NB4 (cell line): Measurements from ENCODE around the genes TTPAL and PABPC1L.

- RRBS, result no CpG with 5 or more reads among the region's 2 CpGs
Measured at GRCh38 chr20:44324480-44324980, 12.3 kb upstream of the R3HDML start.

- RRBS, result no CpG with 5 or more reads among the region's 9 CpGs
Measured at GRCh38 chr20:44358589-44359263, 3.2 kb downstream of the HNF4A start.

DNA sequence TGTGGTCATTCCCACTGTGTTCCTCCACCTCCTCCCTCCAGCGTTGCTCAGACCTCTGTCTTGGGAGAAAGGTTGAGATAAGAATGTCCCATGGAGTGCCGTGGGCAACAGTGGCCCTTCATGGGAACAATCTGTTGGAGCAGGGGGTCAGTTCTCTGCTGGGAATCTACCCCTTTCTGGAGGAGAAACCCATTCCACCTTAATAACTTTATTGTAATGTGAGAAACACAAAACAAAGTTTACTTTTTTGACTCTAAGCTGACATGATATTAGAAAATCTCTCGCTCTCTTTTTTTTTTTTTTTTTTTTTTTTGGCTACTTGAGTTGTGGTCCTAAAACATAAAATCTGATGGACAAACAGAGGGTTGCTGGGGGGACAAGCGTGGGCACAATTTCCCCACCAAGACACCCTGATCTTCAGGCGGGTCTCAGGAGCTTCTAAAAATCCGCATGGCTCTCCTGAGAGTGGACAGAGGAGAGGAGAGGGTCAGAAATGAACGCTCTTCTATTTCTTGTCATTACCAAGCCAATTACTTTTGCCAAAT is 43.5 kb upstream of the TTPAL start:
- RRBS, result no CpG with 5 or more reads among the region's 7 CpGs

DNA sequence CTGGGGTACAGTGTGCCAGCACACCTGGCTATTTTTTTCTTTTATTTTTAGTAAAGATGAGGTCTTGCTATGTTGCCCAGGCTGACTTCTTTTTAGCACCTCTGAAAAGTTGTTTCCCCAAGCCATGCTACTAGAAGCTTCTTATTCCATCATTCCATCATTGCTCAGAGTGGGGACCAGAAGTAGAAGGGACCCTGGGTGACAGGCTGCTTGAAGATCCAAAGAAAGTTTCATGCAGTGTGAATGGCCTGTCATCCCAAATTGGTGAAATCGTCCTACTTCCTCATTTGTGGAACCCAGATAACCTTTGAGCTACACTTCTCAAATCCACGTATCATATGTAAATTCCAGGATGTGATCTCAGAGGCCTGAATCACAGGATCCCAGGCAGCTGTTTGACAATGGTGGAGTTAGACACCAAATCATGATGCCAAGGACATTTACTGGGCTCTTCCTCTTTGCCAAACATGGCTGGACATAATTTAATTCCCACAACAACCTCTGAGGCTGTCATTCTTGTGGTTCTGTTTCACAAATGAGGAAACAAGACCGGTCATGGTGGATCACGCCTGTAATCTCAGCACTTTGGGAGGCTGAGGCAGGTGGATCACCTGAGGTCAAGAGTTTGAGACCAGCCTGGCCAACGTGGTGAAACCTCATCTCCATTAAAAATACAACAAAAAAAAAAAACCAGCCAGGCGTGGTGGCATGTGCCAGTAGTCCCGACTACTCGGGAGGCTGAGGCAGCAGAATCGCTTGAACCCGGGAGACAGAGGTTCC is 40.0 kb upstream of the TTPAL start:
- RRBS, result no CpG with 5 or more reads among the region's 10 CpGs

DNA sequence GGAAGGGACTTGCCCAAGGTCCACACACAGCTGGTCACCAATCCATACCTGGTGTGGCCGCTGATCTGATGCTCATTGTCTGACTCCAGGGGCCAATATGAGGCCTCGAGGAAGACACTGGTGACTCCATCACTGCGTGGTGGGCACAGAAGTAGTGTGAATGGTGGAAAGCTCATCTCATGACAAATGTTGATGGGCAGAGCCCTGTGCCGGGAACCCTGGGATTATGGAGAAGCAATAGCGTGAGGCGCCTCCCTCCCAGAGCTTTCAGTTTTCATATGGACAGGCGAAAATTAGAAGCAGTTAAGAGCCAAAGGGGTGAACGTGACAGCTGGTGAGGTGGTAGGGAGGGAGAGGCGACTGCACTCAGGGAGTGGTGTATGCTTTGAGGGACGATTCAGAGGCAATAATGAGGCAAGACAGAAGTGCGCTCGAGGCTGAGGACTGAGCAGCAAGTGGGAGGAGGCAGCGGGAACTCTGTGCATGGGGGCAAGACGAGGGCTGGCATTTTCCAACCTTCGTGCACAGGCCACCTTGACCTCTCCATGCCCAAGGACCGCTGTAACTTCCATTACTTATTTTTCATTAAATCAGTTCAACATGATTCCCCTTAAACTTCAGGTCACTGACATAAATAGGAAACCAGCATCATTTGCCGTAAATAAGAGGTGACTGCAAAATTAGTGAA is 39.2 kb upstream of the TTPAL start:
- RRBS, result no CpG with 5 or more reads among the region's 17 CpGs

DNA sequence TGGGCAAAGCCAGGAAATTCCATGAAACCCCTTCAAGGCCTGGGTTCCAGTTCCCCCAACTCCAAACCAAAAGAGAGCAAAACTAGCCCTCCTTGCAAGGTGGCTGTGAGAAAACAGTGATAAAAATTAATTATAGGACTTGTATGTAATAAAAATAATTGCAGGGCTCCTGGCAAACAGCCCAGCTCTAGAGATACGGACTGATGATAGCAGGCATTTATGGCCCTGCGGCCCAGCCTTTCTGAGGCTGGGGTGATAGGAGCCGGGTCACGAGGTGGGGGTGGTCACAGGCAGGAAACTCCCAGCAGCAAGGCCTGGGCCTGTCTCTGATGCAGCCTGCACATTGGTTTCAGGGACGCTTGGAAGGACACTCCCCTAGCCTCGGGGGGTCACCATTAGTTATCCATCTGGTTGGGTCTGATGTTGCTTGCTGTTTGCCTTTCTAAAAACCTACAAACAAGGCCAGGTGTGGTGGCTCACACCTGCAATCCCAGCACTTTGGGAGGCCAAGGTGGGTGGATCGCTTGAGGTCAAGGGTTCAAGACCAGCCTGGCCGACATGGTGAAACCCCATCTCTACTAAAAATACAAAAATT is 18.6 kb upstream of the TTPAL start:
- RRBS, result no CpG with 5 or more reads among the region's 8 CpGs

GRCh38 chr20:44464975-44465641 is 10.6 kb upstream of the TTPAL start:
- RRBS, result no CpG with 5 or more reads among the region's 3 CpGs

GRCh38 chr20:44475710-44476848 is at the start of gene TTPAL:
TTPAL (plus strand) TSS chr20:44475874.
- RRBS, result 5% methylated on average over 38 of the region's 59 CpGs

DNA sequence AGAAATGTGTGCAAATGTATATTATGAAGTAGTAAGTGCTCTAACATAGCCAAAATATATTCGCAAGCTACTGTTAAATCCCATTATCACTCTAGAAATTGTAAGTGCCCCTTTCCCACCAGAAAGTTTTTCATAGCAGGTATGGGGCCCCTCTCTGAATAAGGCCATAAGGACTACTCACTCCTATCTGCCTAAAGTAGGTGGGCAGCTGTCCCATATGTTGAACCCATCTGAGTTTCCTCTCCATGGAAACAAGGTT is 12.9 kb downstream of the SERINC3 start:
- RRBS, result no CpG with 5 or more reads among the region's 1 CpG

DNA sequence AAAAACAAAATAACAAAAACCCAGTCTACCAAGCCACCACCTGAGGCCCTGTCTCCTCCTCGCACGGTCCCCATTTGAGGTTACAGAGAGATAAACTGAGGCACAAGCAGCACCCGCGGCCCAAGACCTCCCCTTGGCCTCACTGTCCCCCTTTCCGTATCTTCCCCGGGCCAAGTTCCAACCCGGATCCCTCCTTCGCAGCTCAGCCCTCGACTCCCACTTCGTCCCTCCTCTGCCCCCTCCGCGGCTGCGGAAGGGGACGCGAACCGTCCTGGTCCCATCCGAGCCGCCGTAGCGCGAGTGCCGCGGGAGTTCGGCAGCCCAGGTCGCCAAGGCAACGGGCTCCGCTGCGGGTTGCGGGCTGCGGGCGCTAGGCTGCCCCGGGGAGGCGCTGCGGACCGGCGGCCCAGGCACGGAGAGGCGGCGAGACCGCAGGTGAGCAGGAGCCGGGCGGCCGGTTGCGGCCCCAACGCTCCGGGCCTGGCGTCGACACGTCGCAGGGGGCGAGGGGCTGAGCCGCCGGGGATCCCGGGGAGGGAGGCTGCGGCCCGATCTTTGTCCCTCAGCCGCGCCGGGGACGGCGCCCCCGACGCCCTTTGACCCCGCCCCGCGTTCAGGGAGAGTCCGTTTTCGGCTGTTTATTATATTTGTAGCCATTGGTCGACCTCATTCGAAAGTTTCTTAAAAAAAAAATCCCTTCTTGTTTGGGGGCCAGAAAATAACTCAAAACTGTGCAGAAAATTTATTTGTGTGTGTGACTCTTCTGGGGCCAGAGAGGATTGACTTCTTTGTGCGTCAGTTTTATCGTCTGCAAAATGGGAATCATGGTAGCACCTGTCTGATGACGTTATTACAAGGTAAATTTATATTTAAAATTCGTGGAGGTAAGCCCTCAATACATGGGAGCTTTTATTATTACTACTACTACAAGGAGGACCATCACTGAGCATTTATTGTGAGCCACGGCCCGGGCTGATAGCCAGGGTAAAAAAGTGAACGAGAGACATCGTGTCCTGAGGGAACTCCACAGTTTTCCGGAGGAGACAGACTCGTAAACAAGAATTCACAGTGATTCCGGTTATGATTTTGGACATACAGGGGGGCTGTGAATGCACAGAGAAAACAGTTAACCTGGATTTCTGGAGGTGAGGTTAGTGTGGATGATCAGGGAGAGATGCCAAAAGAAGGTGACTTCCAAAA is 10.1 kb upstream of the SERINC3 start:
- RRBS, result 22% methylated on average over 27 of the region's 81 CpGs

GRCh38 chr20:44594619-44595206 is 12.3 kb downstream of the PKIG start:
- RRBS, result no CpG with 5 or more reads among the region's 2 CpGs

DNA sequence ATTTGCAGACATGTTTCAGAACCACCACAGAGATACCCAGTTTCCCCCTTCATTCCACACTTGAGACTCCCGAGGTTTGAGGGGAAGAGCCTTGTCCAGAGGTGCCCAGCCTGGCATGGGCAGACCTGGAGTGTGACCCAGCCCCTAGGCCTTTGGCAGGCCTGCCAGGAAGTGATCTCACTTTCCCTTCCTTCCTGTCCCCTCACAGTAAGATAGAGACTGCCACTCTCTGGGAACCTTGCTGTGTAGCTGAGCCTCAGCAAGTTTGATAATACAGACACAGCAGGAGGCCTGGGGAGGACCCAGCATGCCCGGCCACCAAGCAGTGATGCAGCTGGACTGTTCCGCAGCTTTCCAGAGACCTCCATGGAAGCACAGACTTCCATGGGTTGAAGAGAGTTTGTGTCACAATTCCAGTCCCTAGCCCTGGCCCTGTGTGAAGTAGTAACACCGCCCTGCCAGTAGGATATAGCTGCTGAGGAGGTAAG is 16.1 kb downstream of the PKIG start:
- RRBS, result no CpG with 5 or more reads among the region's 4 CpGs

DNA sequence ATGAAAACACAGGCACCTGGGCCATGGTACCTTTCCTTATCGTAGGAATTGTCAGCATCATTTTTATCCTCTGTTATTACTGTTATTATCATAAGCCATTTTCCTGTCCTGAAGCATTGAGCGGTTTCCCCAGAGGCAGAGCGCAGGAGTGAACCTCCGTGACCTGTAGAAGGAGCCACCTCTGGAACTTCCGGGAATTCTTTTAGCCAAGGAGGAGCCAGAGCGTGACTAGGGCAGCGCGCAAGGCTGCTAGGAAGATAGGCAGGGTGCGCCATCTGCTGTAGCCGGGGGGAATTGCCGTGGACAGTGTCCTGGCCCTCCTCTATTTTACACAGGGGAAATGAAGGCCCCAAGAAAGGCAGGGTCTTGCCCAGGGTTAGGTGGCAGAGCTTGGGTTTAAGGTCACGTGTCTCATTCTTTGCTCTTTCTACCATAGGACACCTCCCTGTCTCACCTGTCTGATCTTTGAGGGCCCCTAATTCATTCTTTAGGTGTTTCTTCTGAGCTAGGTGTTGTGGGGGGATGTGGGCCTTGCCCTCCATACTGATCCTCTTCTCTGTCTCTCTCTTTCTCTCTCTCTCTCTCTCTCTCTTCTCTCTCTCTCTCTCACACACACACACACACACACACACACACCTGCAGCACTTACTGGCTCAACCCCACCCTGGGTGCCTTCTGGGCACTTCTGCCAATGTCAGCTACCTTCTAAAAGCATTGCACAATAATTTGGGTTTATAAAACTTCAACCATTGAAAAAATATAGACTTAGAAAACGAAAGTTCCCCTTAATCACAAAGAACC is 27.7 kb downstream of the PKIG start:
- RRBS, result 3% methylated on average over 4 of the region's 13 CpGs

- RRBS, result no CpG with 5 or more reads among the region's 9 CpGs
Measured at GRCh38 chr20:44637264-44638101, 14.0 kb downstream of the ADA start.

- RRBS, result no CpG with 5 or more reads among the region's 7 CpGs
Measured at GRCh38 chr20:44644689-44645193, 6.8 kb downstream of the ADA start.

GRCh38 chr20:44671621-44671883 is 20.1 kb upstream of the ADA start:
- RRBS, result no CpG with 5 or more reads among the region's 5 CpGs

- RRBS, result no CpG with 5 or more reads among the region's 10 CpGs
Measured at GRCh38 chr20:44762331-44762987, 16.8 kb downstream of the KCNK15 start.

- RRBS, result no CpG with 5 or more reads among the region's 14 CpGs
Measured at GRCh38 chr20:44906172-44906954, 3.5 kb upstream of the PABPC1L start.

- RRBS, result no CpG with 5 or more reads among the region's 1 CpG
Measured at GRCh38 chr20:44908914-44909238, 984 bp upstream of the PABPC1L start.

GRCh38 chr20:44909662-44910536 is at the start of gene PABPC1L:
PABPC1L (plus strand) TSS chr20:44910060.
- RRBS, result 2% methylated on average over 29 of the region's 63 CpGs